Cardiac septum (tissue), 1 donor: ENCODE results near the gene COQ4.

- PRO-cap: no peak
Measured at GRCh38 chr9:127873246-127873820, 4.1 kb downstream of the AK1 start.

DNA sequence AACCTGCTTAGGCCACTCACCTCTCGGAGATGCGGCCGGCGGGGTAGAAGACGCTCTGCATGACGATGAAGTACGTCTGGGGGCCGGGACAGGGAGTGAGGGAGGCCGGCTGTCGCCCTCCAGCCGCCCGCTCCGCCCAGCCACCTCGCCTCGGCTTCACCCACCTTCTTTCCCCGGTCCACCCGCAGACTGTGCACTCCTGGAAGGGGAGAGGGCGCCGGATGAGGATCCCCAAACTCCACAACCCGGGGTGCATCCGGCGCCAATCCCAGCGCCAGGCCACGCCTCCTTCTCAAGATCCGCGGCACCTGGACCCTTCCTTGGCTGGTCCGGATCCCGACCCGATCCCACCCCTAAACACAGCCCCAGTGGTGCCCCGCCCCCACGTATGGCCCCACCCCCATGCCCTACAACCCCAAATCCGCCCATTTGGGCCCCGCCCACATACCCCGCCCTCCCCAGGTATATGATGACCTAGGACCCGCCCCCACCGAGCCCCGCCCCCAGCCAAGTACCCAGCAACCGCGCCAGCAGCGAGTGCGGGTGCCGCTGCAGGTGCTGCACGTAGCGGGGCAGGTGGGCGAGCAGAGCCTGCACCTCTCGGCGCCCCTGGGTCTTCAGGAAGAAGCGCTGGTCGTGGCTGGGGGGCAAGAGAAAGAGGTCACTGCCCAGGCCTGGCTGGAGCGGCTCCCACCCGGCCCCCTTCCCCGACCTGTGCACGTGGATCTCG is 3.3 kb downstream of the PIP5KL1 start:
- PRO-cap: no peak

DNA sequence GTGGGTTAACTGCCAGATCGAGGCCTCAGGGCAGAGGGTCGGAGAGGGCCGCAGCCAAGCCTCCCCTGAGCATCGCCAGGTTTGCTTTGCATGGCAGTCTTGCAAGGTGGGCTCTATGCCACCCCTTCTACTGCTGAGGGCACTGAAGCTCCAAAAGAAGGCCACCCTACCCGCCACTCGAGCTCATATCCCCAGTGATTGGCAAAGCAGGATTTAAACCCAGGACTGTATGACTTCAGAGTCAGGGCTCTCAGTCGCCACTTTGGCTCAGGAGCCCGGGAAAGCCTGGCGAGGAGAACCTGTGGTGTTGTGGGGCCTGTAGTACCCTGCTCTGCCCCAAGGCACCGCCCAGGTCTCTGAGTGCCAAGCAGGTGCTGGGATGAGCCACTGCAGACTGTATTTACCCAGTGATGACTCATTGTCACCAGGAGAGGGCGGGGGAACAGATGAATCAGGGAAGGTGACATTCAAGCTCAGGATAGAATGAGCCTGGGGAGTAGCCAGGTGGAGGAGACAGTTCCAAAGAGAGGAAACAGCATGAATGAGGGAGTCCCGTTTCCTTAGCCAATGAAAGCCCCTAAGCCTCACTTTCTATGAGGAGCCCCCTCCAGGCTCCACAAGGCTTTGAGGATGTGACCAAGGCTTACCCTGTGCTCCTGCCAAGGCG is 17.7 kb upstream of the DPM2 start:
- PRO-cap: bidirectional peak, plus-strand start at position 481 of the sequence, minus-strand start at position 396 of the sequence

GRCh38 chr9:127965236-127966341 is 15.2 kb downstream of the EEIG1 start:
- PRO-cap: bidirectional peak, plus-strand start at chr9:127965759, minus-strand start at chr9:127965572

GRCh38 chr9:127969867-127970246 is 10.9 kb downstream of the EEIG1 start:
- PRO-cap: no peak

DNA sequence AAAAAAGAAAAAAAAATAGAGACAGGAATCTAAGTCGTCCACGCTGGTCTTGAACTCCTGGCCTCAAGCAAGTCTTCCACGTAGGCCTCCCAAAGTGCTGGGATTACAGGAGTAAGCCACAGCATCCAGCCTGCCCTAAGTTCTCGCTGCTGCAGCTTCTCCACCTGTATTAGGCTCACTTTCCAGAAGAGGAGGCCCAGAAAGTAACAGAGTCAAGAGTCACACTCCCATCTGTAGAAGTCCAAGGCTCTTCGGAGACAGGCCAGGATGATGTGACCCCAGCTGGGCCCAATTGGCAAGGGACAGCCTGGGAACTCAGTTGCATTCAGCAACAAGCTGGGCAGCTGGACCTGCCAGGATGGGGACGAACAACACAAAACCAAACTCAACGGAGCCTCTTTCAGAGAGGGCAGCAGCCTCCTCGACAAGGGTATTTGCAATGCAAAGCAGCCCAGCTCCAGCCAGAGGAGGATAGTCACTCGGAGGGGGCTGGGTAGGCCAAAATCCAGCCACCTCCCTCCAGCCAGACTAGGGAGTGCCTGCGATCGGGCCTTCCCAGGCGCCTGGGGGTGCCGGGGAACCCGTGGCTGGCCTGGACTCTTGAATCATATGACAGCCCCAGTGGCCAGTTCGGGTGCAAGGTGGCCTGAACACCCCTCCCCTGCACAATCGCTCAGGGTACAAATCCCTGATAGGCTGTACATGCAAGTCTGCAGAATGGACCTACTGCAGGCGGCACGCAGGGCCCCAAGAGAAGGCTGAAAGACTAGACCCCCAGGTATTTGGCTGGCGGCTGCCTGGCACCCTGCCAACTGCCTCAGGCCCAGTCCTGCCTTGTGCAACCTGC is 1.5 kb downstream of the EEIG1 start:
- PRO-cap: no peak

GRCh38 chr9:127989012-127989421 is 8.2 kb upstream of the EEIG1 start:
- PRO-cap: no peak

DNA sequence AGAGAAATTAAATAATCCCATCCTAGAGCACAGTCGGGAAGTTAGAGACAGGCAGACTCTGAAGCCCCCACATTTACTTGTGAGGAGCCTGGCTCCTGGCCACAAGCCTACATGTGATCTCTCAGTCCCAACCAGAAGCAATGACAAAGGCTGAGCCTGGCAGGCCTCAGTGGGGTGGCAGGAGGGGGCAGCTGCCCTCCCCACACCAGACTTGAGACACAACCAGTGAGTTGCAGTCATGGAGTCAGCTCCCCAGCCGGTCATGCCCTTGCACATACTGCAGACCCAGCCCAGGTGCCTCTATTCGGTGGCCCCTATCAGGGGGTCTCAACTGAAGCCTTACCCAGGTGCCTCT is 11.0 kb downstream of the NAIF1 start:
- PRO-cap: no peak

DNA sequence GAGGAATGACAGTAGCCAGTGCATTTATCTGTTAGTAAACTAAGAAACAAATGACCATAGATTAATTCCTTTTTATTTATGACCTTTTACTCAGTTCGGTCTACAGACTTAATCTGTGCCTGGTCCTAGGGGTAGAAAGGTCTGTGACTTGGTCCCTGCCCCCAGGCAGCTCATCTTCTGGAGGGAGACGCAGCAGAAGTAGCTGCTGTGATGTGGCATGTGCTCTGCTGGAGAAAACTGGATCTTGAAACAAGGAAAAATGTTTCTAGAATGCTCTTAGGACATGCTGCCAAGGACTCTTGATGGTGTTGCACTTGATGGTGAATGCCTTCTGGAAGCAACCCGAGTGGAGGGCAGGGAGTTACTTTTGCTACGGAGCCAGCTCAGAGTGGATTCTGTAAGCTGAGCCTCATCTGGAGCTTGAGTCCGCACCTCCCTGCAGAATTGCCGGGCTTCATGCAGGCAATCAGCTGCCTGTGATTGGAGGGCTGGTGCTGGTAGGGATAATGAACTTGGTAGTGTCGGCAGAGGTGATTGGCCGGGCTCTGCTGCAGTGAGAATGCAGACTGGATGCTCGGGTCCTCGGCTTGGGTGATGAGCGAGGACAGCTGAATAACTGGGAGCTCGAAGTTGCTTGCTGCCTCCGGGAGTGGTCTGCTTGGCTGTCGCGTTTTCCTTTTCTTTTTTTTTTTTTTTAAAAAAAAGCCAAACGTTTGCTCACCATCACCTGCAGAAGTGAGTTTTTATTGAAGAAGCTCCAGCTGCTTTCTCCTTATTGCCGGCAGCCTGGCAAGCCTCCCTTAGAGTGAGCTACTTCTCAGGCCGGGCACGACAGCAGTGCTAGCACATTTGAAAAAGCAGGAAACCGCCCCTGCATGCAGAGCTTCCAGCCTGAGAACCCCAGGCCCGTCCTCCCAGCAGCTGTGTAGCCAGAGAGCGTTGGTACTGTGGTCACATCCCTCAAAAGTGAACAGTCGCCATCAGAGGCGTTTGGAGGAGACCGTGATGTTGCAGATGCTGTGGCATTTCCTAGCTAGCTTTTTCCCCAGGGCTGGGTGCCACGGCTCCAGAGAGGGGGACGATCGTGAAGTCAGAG is 23.2 kb downstream of the SLC25A25 start:
- PRO-cap: bidirectional peak, plus-strand start at position 594 of the sequence, minus-strand start at position 446 of the sequence

DNA sequence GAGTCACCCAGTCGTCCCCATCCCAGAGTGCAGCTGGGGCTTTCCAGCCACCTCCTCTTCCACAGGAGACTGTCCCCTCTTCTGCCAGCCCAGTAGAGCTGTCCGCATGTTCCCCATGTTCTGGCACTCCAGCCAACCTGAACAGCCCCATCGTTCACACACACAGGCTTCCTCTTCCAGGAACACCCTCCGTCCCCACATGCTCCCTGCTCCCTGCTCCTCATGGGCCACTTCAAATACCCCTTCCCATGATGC is 25.1 kb downstream of the PTGES2 start:
- PRO-cap: no peak

DNA sequence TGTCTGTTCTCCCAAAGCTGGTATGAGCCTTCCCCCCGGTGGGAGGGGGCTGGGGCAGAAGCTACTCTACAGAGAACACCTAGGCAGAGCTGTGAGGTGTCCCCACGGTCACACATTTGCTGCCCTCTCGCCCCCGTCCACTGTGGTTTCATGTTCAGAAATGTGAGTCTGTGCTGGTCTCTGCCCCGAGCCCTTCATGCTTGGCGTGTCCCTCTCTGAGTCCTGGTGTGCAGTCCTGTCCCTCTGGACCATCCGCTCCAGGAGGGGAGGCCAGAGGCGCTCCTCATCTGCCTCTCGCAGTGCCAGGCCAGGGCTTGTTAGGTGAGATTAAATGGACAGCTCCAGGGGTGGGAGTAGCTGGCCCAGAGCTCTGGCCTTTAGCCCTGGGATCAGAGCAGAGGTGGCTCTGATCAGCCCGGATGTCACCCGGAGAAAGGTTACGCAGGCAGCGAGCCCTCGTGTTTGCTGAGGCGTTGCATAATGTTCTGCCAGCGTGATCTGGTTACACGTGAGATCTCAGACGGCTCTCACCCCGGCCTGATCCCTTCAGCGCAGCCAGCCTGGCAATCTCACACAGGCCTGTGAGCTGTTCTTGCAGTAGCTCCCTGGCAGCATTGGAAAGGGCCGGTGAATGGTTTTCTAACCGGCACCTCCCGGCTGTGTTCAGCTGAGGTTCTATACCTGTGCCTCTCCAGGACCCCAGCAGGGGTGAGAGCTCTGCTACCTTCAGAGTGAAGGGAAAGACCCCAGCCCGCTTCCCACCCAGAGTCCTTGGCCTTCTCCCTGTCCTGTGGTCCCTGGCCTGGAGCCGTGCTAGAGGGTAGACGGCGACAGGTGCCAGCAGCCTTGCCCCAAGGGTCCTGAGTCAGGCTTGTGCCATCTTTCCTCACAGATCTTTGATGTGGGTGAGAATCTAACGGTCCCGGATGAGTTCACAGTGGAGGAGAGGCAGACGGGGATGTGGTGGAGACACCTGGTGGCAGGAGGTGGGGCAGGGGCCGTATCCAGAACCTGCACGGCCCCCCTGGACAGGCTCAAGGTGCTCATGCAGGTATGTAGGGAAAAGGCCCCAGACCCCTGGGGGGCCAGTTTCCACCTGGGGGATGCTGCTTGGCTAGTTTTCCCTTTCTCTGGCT is 24.4 kb downstream of the PTGES2 start:
- PRO-cap: no peak

GRCh38 chr9:128117872-128118295 is 9.6 kb downstream of the PTGES2 start:
- PRO-cap: no peak

DNA sequence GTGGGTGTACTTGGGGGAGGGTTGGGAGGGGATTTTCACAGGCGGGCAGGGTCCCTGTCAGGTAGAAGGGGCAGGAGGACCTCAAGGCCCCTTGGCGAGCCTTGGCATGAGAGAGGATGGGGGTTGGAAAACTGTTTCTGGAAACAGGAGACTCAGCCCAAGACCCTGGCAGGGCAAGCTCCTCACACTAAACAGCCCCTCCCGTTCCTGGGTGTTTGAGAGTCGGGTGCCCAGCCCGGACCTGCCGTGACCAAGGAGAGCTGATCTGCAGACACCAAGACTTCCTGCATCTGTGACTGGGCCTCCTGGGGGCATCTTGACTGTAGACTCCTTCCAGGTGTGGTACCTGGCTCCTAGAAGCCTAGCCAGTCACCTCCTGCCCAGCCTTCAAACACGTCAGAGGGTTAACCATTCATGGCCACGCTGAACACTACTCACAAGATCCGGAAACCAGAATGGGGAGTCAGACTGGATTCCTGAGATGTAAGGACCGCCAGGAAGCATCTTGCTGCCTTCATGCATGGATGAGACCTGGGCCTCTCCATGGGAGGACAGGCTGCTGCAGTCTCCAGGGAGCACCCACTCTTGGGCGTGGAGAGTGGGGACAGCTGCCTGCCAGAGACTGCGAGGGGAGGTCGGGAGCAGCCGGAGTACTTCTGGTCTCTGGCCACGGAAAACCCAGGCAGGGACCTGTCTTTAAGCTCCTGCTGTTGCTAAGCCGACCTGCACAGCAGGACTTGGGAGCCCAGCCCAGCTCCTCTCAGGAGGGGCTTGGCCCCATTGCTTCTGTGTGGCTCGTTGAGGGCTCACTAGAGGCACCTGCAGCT is 3.7 kb upstream of the LCN2 start:
- PRO-cap: no peak

GRCh38 chr9:128211511-128212248 is 8.5 kb downstream of the DNM1 start:
- PRO-cap: no peak

- PRO-cap: no peak
Measured at GRCh38 chr9:128214364-128215360, 11.5 kb downstream of the DNM1 start.

DNA sequence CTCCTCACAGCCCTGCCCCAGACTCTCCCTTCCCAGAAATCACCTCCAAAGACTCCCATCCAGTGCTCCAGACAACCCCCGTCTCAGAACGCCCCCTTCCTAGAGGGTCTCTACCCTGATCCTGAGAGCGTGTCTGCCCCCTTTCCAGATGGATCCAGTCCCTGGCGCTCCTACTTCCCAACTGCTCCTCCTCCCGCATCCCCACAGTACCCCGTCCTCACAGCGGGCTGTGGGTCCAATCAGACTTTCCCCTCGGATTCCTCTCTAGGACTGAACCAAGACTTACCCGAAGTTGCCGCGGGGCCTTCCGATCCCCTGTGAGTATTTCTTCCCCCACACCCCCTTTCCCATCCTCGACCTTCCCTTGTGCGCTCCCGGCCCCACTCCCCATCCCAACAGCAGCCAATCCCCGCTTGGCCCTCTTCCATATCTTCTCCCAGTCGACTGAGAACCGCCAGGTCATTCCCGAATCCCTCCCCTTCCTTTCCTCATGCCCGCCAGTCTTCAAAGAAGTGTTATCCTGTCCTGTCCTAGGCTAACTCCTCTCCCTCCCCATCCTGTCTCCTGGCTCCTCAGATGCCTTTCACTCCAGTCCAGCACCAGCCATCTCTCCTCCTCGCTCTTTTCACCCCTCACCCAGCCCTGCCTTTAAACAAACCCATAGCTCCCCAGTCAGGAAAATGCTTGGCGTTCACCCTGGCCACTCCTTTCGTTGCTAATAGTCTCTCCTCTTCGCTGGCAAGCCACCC is 537 bp downstream of the SWI5 start:
- PRO-cap: no peak

DNA sequence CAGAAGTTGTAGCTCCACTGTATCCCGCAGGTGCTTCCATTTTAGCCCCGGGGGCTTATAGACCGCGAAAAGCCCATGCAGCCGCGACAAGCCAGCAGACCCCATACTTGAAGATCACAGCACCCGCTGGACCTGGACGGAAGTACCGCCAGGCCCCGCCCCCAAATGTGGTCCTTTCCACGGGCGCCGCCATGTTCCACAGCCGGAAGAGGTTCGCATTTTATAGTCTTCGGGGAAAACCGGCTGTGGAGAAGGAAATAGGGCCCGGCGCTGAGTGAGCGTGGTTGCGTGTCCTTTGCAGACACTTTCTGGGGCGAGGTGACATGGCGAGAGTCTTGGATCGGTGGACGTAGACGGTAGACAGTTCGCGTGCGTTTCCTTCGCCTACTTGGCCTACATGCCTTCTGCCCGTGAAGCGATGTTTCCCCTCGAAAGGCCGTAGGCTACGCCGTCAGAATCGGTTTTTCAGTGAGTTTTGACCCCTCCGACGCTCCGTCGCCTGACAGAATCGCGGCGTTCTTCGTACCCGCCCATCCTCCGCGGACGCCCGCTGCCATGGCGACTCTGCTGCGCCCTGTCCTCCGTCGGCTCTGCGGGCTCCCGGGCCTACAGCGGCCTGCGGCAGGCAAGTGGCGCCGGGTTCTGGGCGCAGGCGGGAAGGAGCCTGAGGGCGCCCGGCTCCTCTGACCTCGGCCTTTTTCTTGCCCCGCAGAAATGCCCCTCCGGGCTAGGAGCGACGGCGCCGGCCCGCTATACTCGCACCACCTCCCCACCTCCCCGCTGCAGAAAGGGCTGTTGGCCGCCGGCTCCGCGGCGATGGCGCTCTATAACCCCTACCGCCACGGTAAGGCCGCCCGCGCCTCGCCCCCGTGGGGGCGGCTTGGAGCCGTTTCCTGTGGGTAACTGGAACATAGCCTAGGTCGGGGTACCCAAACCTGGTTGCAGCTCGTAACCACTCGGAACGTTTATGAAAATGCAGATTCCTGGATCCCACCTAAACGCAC is at the start of gene COQ4:
COQ4 (plus strand) TSS at position 536 of the 1,004 bp plus-strand sequence.
- PRO-cap: bidirectional peak, plus-strand start at position 256 of the sequence, minus-strand start at position 138 of the sequence; bidirectional peak, plus-strand start at position 533 of the sequence, minus-strand start at position 450 of the sequence

GRCh38 chr9:128390238-128391161 is 19.3 kb downstream of the URM1 start:
- PRO-cap: no peak

DNA sequence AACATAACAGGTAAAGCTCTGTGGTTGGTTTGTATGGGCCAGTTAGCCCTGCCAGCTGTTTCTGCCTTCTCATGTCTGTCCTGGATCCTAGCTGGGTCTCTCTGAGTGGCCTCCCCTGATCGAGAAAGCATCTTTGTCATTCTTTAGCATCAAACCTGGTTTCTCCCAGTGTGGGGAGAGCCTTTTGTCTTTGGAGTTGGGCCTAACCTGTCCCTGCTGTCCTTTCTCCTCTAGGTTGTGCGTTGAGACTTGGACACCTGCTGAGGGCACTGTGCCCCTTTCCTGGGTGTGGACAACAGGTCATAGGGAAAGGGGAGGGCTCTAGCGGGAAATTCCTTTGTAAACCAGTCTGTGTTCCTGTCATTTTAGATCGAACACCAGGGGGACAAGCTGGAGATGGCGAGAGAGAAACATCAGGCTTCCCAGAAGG is 8.8 kb upstream of the GLE1 start:
- PRO-cap: no peak

GRCh38 chr9:128579538-128579823 is 27.1 kb downstream of the SPTAN1 start:
- PRO-cap: no peak